Measurements from ENCODE around the gene TCL1B.

- RAMPAGE, long total RNA = no peak
- RRBS, 2 experiments = no CpG with 5 or more reads among the region's 8 CpGs
CAGE:
- cytosol, long polyA minus RNA = no peak
- cytosol, long polyA plus RNA = no peak
- long polyA plus RNA = no peak
- nucleolus, long total RNA = no peak
- nucleus, long polyA plus RNA = no peak
- nucleus, long total RNA = no peak
These were observed 26.0 kb downstream of the DDX24 start for GRCh38 chr14:94054719-94055759.

GRCh38 chr14:94077478-94078200, 3.4 kb downstream of the DDX24 start:
- RAMPAGE, long total RNA = no peak
- RRBS, 2 experiments = no CpG with 5 or more reads among the region's 7 CpGs
CAGE:
- cytosol, long polyA minus RNA = no peak
- cytosol, long polyA plus RNA = no peak
- long polyA plus RNA = no peak
- nucleolus, long total RNA = no peak
- nucleus, long polyA plus RNA = no peak
- nucleus, long total RNA = no peak

GRCh38 chr14:94099051-94099771, 18.1 kb downstream of the IFI27L1 start:
- RAMPAGE, long total RNA = no peak
- RRBS, 2 experiments = no CpG with 5 or more reads among the region's 9 CpGs
CAGE:
- cytosol, long polyA minus RNA = no peak
- cytosol, long polyA plus RNA = no peak
- long polyA plus RNA = no peak
- nucleolus, long total RNA = no peak
- nucleus, long polyA plus RNA = no peak
- nucleus, long total RNA = no peak

DNA sequence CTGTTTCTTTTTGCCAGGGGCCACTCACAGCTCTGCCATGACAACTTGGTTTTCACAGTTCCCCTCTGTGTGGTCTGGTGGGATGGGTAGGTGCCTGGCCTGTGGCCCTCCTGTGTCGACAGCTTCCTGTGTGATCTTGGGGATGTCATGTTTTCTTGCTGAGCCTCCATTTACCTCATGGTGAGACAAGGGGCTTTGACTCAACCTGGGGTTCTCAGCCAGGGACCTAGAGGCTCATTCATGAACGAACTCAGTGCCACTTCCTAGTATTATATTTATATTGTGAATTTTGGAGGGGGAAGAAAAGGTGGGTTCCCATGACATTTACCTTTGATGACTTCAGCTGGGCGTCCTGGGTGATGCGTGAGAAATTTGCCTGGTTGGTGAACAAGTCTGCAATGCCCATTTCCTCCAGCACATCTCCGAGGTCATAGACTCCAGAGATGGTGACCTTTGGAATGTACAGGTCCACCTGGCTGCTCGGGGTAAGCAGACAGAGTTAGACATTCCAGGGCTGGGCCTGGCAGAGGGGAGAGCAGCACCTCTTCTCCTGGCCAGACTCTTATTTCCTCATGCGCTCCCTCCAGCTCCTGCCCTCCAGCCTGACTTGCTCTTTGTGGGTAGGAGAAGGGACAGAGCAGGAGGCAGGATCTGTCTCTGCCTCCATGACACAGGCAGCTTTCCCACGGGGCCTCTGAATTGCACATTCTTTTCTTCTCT, 12.8 kb upstream of the SERPINA10 start:
- RAMPAGE, long total RNA = no peak
- RRBS, 2 experiments = no CpG with 5 or more reads among the region's 8 CpGs
CAGE:
- cytosol, long polyA minus RNA = no peak
- cytosol, long polyA plus RNA = no peak
- long polyA plus RNA = no peak
- nucleolus, long total RNA = no peak
- nucleus, long polyA plus RNA = no peak
- nucleus, long total RNA = no peak

GRCh38 chr14:94355248-94355589, 32.1 kb upstream of the SERPINA6 start:
- RAMPAGE, long total RNA = no peak
- RRBS, 2 experiments = no CpG with 5 or more reads among the region's 8 CpGs
CAGE:
- cytosol, long polyA minus RNA = no peak
- cytosol, long polyA plus RNA = no peak
- long polyA plus RNA = no peak
- nucleolus, long total RNA = no peak
- nucleus, long polyA plus RNA = no peak
- nucleus, long total RNA = no peak

DNA sequence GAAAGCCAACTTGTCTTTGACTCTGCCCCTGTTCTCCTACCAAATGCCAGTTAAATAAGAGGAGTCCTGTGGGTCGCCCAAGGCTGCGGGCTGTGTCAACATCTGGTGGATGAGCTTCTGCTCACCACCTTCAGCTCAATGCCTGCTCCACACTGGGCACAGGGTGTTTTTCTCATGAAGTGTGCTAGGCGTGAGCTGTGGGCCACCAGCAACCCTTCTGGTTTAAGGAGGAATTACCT, 12.2 kb downstream of the SERPINA1 start:
- RAMPAGE, long total RNA = no peak
- RRBS, 2 experiments = no CpG with 5 or more reads among the region's 3 CpGs
CAGE:
- cytosol, long polyA minus RNA = no peak
- cytosol, long polyA plus RNA = no peak
- long polyA plus RNA = no peak
- nucleolus, long total RNA = no peak
- nucleus, long polyA plus RNA = no peak
- nucleus, long total RNA = no peak

DNA sequence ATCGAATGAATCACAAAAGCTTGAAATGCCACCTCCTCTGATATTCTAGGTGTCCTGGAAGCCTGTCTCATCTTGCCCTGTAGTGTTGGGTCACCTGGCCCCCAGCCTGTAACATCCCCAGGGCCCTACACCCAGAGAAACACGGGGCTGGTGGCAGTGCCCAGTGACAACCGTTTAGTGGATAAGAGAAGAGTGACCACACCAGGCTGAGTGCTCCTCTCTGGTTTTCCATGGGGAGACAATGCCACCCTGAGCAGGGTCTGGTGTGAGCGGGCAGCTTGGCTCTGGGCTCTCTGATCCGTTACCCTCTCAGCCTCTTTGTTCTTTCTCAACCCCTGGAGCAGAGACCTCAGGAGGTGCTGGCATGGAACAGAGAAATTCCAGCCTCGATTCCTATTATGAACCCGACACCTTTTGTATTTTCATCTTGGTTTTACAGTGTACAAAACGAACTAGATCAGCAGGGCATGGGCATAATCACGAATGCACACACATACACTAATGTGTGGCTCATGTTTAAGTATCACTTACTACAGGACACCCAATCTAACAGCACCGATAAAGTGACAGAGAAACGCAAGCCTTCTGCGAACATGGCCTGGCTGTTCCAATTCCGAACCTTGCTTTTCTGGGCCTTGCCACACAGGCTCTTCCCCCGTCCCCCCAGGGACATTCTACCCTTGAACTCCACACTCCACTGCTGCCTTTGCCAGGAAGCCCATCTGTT, 8.4 kb downstream of the SERPINA1 start:
- RAMPAGE, long total RNA = no peak
- RRBS, 2 experiments = no CpG with 5 or more reads among the region's 14 CpGs
CAGE:
- cytosol, long polyA minus RNA = no peak
- cytosol, long polyA plus RNA = no peak
- long polyA plus RNA = no peak
- nucleolus, long total RNA = no peak
- nucleus, long polyA plus RNA = no peak
- nucleus, long total RNA = no peak

- RAMPAGE, long total RNA = no peak
- RRBS, 2 experiments = no CpG with 5 or more reads among the region's 7 CpGs
CAGE:
- cytosol, long polyA minus RNA = no peak
- cytosol, long polyA plus RNA = no peak
- long polyA plus RNA = no peak
- nucleolus, long total RNA = no peak
- nucleus, long polyA plus RNA = no peak
- nucleus, long total RNA = no peak
These were observed 4.1 kb downstream of the SERPINA1 start for GRCh38 chr14:94384137-94384792.

DNA sequence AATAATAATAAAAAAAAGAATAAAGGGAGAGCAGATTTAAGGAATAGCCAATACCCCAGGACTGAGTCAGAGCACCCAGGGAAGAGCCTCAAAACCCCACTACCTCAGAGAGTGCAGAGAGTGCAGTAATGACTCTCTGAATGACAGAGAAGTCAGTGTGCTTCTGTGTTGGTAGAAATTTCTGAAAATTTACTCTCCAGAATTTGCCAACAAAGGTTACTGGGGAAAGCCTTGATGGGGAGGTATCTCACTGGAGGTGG, 23.0 kb upstream of the SERPINA1 start:
- RAMPAGE, long total RNA = no peak
CAGE:
- cytosol, long polyA minus RNA = no peak
- cytosol, long polyA plus RNA = no peak
- long polyA plus RNA = no peak
- nucleolus, long total RNA = no peak
- nucleus, long polyA plus RNA = no peak
- nucleus, long total RNA = no peak

DNA sequence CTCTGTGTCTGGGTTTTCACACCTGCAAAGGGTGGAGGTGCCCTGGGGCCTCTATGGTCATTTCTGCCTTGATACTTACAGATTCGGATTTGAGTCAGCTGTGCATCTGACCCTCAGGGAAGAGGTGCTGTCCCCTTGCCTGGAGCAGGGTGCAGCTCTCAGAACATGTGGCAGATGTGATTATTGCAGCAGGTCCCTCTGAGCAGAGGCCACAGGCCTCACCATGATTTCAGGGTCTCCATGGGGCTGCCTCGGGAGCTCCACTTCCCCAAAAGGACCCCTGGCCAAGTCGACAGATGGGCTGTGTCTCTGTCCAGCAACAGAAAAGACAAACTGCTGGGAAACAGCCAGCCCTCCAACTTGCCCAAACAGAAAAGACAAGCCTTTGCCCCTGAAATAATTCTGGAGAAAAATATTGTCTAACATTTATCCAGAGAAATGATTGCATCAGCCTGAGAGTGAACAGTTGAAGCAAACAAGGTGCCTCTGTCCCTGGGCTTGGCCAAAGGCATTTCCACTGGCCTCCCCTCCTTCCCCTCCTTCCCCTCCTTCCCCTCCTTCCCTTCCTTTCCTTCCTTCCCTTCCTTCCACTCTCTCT, 543 bp downstream of the SERPINA3 start:
- RAMPAGE, long total RNA = no peak
- RRBS, 2 experiments = no CpG with 5 or more reads among the region's 3 CpGs
CAGE:
- cytosol, long polyA minus RNA = no peak
- cytosol, long polyA plus RNA = no peak
- long polyA plus RNA = no peak
- nucleolus, long total RNA = no peak
- nucleus, long polyA plus RNA = no peak
- nucleus, long total RNA = no peak

DNA sequence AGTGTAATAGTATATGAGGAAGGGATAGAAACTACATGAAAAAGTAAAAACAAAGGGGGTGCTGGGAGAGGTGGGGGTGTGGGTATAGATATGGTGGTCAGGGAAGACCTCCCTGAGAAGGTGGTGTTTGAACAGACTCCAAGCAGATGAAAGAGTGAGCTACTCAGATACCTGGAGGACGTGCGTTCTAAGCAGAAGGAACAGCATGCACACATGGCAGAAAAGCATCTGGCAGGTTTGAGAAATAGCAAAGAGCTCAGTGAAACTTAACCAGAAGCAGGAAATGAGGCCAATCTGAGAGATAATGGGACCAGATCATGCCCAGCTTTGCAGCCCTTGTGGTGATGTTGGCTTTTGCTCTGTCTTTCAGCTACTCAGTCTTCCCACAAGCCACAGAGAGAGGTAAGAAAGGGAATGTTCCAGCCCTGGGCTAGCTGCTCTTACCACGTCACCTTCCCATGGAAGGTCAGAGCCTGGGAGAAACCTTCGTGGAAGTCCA, 176.3 kb upstream of the GSC start:
- RAMPAGE, long total RNA = no peak
- RRBS, 2 experiments = no CpG with 5 or more reads among the region's 4 CpGs
CAGE:
- cytosol, long polyA minus RNA = no peak
- cytosol, long polyA plus RNA = no peak
- long polyA plus RNA = no peak
- nucleolus, long total RNA = no peak
- nucleus, long polyA plus RNA = no peak
- nucleus, long total RNA = no peak

DNA sequence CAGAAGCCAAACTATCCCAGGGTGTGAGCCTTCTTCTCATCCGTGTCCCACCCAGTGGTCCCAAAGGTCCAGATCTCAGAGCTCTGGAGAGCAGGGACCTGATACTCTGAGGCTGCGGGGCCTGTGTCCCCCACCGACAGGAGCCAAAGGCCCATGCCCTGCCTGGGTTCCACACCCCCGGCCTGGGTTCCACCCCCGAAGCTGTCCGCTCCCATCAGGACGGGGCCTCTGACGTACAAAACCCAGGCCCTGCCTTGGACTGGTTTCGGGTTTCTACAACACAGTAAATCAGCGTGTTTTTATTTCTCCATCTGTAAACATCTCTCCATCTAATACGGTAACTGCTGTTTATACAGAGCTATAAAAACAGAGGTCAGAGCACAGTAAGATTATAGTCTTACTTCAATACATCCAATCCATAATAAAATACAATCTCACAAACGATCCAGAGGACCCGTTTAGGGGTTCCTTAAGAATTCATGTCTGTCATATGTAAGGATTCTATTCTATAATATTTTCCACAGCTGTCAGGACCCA, 110.5 kb downstream of the DICER1 start:
- RAMPAGE, long total RNA = no peak
- RRBS, 2 experiments = no CpG with 5 or more reads among the region's 13 CpGs
CAGE:
- cytosol, long polyA minus RNA = no peak
- cytosol, long polyA plus RNA = no peak
- long polyA plus RNA = no peak
- nucleolus, long total RNA = no peak
- nucleus, long polyA plus RNA = no peak
- nucleus, long total RNA = no peak

- RAMPAGE, long total RNA = no peak
- RRBS, 2 experiments = no CpG with 5 or more reads among the region's 11 CpGs
CAGE:
- cytosol, long polyA minus RNA = no peak
- cytosol, long polyA plus RNA = no peak
- long polyA plus RNA = no peak
- nucleolus, long total RNA = no peak
- nucleus, long polyA plus RNA = no peak
- nucleus, long total RNA = no peak
These were observed 60.0 kb upstream of the DICER1 start for GRCh38 chr14:95217204-95217859.

DNA sequence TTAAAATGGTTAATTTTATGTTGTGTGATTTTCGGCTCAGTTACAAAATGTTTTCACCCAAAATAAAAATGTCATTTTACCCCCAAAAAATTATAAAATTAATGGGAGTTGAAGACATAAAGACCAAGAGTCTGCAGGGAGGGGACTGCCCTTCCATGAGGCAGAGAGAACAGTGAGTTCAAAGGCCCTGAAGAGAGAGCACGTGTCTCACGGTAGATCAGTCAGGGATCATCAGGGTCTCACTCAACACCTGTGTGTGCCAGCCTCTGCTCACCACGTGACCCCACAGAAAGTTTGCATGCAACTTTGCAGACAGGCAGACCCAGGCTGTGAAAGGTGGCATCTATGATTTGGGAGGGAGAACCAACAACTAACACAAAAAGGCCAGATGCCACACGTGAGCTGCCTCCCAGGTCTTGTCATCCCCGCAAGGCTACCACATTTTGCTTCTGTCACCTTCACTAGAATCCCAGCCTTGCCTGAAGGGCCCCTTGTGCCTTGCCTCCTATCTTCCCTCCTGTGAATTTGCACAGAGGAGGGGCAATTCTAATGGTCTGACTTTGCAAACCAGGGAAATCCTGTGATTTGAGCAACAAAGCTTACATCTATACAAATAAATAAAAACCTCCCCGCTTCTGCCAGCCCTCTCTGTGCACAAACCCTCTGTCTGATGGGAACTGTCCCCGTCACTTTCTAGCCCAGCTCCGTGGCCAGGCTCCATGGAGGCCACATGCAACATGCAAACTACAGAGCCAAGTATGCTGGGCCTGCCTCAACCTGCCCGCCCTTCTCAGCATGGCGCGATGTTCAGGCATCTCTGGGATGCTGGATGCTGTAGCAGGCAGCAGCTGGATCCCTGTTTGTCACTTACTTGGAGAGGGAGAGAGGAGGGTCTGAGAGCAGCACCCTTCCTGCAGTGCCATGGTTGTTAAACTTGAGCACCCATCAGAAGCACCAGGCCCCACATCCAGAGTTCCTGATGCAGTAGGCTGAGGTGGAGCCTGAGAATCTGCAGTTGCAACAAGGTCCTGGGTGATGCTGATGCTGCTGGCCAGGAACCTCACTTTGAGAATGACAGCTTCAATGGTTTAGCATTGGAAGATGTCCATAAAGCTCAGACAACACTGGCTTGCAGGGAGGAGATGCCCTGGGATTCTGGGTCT, 32.7 kb downstream of the CLMN start:
- RAMPAGE, long total RNA = no peak
- RRBS, 2 experiments = no CpG with 5 or more reads among the region's 12 CpGs
CAGE:
- cytosol, long polyA minus RNA = no peak
- cytosol, long polyA plus RNA = no peak
- long polyA plus RNA = no peak
- nucleolus, long total RNA = no peak
- nucleus, long polyA plus RNA = no peak
- nucleus, long total RNA = no peak

- RAMPAGE, long total RNA = no peak
- RRBS, 2 experiments = no CpG with 5 or more reads among the region's 27 CpGs
CAGE:
- cytosol, long polyA minus RNA = no peak
- cytosol, long polyA plus RNA = no peak
- long polyA plus RNA = no peak
- nucleolus, long total RNA = no peak
- nucleus, long polyA plus RNA = no peak
- nucleus, long total RNA = no peak
These were observed 28.6 kb downstream of the CLMN start for GRCh38 chr14:95290786-95291843.

DNA sequence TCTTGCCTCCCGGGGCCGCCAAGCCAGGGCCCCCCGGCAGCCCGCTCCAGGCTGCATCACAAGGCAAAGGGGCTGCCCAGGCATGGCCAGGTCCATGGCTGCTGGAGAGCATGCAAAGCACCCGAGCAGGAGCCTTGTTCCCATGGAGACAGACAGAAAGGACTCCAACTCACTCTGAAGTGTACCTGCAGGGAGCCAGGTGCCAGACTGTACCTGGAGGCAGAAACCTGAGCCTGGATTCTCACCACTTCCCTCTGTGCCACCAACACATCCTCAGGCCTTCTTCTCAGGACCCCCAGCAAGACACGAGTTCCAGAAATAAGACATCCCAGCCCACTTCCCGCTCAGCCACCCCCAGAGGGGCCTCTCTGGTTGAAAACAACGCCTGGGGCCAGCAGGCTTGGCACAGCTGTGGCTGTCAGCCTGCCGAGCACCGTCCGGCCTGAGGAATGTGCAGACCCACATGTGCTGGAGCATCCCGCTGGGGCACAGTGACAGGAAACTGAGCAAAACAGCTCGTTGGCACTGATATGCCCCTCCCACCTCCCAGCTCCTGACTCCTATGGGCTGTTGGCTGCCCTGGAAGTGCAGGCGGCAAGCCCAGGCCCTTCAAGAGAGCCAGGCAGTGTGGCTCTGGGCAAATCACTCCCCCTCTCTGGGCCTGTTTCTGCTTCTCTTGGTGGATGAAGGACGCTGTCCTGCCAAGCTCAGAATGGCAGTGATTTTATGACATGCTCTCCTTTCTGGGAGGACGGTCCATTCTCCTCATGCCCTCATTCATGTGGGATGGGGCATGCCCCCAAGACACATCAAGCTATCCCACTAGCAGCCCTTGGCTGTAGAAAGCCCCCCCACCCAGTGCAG, 1.4 kb downstream of the SYNE3 start:
- RAMPAGE, long total RNA = no peak
- RRBS, 2 experiments = no CpG with 5 or more reads among the region's 16 CpGs
CAGE:
- cytosol, long polyA minus RNA = no peak
- cytosol, long polyA plus RNA = no peak
- long polyA plus RNA = no peak
- nucleolus, long total RNA = no peak
- nucleus, long polyA plus RNA = no peak
- nucleus, long total RNA = no peak

GRCh38 chr14:95537227-95537972, 2.5 kb downstream of the GLRX5 start:
- RAMPAGE, long total RNA = no peak
- RRBS, 2 experiments = no CpG with 5 or more reads among the region's 12 CpGs
CAGE:
- cytosol, long polyA minus RNA = no peak
- cytosol, long polyA plus RNA = no peak
- long polyA plus RNA = no peak
- nucleolus, long total RNA = no peak
- nucleus, long polyA plus RNA = no peak
- nucleus, long total RNA = no peak

DNA sequence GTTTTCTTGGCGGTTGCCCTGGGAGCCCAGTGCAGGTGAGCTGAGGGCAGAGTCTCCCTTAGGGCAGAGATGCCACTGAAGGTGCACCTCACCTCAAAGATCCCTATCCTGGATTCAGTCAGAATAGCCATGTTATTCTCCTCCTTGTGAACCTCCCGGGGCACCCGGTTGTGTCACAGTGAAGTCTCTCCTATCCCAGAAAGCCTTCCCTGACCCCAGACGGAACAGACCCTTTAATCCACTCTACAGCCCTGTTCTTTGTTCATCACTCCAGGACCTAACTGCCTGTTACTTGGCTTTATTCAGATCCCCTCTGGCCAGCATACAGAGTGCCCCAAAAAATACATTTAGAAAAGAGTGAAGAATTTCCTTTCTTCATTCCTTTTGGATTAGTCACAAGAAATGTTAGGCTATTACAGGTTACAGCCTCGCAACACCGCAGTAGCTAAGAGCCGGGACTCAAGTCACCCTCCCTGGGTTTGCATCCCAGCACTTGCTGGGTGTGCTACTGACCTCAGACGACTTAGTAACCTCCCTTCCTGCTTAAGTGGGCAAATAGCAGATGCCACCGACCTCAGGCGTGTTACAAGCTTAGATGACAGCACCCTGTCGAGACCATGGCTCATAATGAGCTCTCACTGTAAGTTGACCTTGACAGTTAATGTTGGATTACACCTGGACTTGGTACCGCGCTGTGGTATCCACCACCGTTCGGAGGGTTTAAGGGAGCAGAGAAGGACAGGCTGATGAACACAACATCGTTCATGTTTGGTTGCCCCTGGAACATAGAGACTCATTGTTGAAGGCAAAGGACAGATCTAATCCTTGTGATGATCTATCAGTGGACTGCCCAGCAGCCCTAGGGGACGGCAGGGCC, 12.8 kb downstream of the GLRX5 start:
- RAMPAGE, long total RNA = no peak
- RRBS, 2 experiments = no CpG with 5 or more reads among the region's 17 CpGs
CAGE:
- cytosol, long polyA minus RNA = no peak
- cytosol, long polyA plus RNA = no peak
- long polyA plus RNA = no peak
- nucleolus, long total RNA = no peak
- nucleus, long polyA plus RNA = no peak
- nucleus, long total RNA = no peak

GRCh38 chr14:95664389-95664948, 21.8 kb upstream of the TCL1B start:
- RAMPAGE, long total RNA = no peak
- RRBS, 2 experiments = no CpG with 5 or more reads among the region's 9 CpGs
CAGE:
- cytosol, long polyA minus RNA = no peak
- cytosol, long polyA plus RNA = no peak
- long polyA plus RNA = no peak
- nucleolus, long total RNA = start-site peak on the plus strand at chr14:95664813-95664900, 17 reads
- nucleus, long polyA plus RNA = no peak
- nucleus, long total RNA = no peak

DNA sequence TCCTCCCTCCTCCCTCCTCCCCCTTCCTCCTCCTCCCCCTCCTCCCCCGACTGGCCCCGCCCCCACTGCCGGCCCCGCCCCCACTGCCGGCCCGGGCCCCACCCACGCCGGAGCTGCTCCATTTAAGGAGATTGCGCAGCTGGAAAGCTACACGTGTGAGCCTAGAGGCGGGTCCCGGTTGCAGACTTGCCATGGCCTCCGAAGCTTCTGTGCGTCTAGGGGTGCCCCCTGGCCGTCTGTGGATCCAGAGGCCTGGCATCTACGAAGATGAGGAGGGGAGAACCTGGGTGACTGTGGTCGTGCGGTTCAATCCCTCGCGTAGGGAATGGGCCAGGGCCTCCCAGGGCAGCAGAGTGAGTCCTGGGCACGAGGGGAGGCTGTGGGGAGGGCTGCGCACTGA, at the start of gene TCL1B:
TSS of gene TCL1B (plus strand) at position 150 of the 400 bp plus-strand sequence.
- RAMPAGE, long total RNA = no peak
- RRBS, 2 experiments = 88 to 93% methylated on average over 5 of the region's 22 CpGs
CAGE:
- cytosol, long polyA minus RNA = no peak
- cytosol, long polyA plus RNA = no peak
- long polyA plus RNA = no peak
- nucleolus, long total RNA = no peak
- nucleus, long polyA plus RNA = no peak
- nucleus, long total RNA = no peak

Data from GM12878 (cell line).